HTR-8/SVneo (cell line): ENCODE measurements around the genes SIDT2 and FXYD6.

- RRBS: no CpG with 5 or more reads among the region's 1 CpG
These were observed 3.7 kb downstream of the RBM7 start for GRCh38 chr11:114404204-114404480.

GRCh38 chr11:115717082-115717641 lies 212.9 kb upstream of the CADM1 start:
- RRBS: 47% methylated on average over 3 of the region's 11 CpGs

- RRBS: no CpG with 5 or more reads among the region's 7 CpGs
These were observed 597.0 kb downstream of the BUD13 start for GRCh38 chr11:116175747-116176322.

DNA sequence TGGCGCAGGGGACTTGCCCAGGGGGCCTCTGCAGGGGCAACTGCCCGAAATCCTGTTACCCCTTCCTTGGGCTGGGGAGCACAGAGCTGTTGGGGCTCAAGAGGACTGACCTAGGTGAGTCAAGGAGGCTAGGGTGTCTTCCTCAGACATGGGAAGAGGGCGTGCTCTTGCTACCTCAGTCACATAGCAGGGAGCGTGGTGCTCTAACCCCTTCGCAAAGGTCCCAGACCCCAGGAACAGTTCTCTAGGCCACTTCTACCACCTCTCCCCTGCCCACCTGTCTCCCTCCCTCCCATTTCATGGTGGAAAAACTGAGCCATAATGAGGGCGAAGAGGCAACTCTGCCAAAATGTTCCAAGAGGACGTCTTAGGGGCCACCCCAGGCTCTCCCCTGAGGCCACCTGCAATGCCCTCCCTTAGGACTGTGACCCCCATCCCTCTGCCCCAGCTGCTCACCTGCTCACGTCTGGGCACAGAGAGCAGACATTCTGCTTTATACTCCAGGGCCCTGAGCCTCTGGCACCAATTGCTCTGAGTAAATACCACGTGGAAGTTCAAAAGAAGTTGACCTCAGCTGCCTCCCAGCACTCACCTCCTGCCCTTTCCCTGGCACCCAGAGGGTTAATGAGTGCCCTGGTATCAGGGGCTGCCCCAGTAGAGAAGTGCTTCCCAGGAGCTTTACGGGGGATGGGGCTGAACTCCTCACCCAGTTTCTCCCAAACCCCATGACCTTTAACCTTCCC lies 416 bp upstream of the APOA5 start:
- RRBS: no CpG with 5 or more reads among the region's 10 CpGs

DNA sequence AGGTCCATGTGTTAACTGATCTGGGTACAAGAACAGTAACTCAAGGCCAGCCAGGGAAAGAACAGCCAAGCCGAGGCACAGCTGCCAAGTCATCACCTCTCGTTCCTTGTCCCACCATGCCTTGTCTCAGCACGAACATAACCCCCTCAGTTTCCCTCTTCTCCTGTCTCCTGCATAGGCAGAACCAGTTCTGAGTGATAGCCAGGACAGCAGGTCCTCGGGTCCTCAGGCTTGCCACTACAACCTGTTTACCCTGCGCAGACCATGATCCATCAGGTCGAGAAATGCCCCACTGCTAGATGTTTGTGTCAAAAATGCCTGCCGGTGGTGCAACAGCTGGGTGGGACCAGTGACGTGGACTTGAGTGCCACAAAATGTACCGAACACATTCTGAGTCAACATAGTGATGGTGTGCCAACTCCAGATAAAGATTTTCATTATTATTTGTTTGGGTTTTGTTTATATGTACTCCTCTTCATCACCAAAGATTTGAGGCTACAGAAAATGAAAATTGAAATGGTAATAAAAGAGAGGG lies 14.3 kb downstream of the APOA4 start:
- RRBS: no CpG with 5 or more reads among the region's 9 CpGs

DNA sequence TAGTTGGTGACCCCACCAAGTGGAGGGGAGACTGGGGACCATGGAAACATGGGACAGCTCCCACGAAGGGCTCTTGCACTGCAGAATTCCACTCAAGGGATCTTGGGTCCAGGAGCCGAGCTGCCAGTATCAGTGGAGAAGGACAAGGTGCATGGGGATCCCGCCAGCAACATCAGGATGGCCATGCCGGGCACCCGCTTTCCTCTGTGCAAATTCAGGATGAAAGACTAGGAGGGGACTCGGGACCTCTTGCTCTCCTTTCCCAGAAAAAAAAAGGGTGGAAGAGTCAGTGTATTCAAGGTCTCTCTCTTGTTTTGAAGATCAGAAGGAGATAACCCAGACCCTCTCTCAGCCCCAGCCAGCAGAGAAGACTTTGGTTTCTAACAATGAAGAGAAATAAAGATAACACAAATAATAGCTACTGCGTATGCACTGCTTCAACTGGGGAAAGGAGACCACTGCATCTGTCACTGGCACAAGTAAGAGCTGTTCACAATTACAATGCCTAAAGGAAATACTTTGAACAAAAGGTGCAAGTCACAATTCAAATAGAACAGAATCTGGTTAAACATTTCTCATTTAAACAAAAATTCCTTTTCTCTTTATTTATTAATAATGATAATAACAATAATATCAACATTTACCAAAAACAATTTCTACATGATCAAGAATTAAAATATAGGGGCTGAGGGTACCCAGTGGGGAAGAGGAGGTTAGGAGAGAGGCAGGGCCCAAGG lies 6.5 kb upstream of the APOA1 start:
- RRBS: no CpG with 5 or more reads among the region's 7 CpGs

DNA sequence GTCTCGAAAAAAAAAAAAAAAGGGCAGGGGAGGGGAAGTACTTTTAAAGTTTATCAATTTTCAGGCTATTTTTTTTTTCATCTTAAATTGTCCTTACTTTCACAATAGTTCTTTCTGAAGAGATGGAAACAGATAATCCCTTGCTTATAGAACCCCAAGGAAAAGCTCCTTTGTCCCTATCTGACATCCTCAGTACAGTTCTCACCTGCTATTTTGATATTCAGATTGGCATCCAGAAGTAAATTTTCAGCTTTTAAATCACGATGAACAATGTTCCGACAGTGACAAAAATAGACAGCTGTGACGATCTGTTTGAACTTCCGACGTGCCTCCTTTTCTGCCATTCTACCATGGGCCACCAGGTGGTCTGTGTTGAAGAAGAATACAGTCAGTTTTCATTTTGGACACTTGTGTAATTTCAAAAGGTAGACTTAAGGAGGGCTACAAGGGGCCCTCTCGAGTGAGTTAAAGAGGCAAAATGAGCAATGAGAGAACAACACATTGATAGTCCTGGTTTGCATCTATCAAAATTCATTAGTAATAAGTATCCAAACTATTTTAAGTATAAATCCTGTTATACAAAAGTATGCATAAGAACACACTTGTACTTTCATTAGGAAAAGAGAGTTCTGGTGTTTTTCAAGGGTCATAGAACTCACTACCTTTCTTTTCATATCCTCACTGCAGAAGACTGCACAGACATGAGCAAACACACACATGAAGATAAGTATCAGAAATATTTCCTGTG lies 89.8 kb upstream of the APOA1 start:
- RRBS: no CpG with 5 or more reads among the region's 7 CpGs

DNA sequence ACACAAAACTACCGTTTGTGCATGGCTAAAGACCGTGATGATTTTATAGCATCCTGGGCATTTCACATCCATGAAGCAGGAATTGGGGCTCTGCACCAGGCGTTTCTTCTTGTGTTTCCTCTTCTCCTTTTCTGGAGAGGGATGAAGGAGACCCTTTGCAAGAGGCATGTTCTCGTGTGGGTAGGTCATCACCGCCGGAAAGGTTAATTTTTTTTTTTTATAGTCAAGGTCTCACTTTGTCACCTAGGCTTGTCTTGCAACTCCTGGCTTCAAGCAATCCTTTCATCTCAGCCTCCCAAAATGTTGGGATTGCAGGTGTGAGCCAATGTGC lies 62.4 kb downstream of the SIK3 start:
- RRBS: no CpG with 5 or more reads among the region's 6 CpGs

- RRBS: no CpG with 5 or more reads among the region's 4 CpGs
These were observed 20.9 kb downstream of the SIK3 start for GRCh38 chr11:117076893-117078189.

DNA sequence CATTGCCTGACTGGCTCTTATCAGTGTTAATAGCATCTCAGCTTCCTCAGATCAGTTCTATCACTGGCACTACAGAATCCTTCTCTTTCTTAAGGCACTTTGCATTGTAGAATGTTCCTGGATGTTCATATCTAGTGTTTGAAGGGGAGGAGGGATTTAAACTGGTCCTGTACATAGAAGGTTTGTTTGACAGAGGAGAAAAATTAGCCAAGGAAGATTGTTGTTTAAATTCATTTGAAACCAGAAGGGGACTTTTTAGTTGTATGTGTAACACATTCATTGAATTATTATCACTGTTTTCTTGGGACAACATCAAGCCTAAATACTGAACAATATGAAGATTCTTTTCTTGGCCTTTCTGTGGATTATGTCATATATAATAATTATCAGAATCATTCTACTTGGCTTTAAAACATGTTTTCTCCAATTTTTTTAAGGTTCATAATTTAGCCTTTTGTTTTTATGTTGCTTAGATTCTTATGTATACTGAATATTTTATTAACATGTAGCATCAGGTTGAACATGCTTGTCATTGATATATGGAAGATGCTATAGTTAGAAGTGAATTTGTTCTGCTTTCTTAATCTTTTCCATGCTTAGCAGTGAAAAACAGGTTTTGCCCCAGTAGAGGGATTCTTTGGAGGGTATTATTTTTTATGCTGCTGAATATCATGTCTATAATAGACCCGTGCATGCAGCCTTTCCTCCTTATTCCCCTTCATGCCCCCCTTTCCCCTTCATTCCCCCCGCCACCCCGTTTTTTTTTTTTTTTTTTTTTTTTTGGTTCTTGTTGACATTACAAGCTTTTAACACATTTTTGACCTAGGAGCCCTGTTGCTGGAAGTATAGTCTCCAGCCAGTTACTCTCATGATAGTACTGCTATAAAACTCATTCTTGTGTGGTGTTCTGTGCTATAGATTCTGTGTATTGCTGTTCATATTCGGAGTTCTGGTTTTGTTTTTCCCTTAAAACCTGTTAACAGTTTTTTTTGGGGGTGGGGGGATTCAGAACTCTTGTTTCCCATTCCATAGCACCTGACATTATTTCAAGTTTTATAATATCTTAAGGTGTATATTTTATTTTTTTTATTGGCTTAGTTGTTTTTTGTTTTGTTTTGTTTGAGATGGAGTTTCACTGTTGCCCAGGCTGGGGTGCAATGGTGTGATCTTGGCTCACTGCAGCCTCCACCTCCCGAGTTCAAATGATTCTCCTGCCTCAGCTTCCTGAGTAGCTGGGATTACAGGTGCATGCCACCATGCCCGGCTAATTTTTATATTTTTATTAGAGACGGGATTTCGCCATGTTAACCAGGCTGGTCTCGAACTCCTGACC lies 10.4 kb upstream of the SIDT2 start:
- RRBS: no CpG with 5 or more reads among the region's 9 CpGs

GRCh38 chr11:117178137-117179056 lies at the start of gene SIDT2:
TSS of gene SIDT2 (plus strand) at chr11:117178743.
- RRBS: 20% methylated on average over 10 of the region's 52 CpGs

GRCh38 chr11:117185585-117186386 lies 7.2 kb downstream of the SIDT2 start:
- RRBS: no CpG with 5 or more reads among the region's 8 CpGs

DNA sequence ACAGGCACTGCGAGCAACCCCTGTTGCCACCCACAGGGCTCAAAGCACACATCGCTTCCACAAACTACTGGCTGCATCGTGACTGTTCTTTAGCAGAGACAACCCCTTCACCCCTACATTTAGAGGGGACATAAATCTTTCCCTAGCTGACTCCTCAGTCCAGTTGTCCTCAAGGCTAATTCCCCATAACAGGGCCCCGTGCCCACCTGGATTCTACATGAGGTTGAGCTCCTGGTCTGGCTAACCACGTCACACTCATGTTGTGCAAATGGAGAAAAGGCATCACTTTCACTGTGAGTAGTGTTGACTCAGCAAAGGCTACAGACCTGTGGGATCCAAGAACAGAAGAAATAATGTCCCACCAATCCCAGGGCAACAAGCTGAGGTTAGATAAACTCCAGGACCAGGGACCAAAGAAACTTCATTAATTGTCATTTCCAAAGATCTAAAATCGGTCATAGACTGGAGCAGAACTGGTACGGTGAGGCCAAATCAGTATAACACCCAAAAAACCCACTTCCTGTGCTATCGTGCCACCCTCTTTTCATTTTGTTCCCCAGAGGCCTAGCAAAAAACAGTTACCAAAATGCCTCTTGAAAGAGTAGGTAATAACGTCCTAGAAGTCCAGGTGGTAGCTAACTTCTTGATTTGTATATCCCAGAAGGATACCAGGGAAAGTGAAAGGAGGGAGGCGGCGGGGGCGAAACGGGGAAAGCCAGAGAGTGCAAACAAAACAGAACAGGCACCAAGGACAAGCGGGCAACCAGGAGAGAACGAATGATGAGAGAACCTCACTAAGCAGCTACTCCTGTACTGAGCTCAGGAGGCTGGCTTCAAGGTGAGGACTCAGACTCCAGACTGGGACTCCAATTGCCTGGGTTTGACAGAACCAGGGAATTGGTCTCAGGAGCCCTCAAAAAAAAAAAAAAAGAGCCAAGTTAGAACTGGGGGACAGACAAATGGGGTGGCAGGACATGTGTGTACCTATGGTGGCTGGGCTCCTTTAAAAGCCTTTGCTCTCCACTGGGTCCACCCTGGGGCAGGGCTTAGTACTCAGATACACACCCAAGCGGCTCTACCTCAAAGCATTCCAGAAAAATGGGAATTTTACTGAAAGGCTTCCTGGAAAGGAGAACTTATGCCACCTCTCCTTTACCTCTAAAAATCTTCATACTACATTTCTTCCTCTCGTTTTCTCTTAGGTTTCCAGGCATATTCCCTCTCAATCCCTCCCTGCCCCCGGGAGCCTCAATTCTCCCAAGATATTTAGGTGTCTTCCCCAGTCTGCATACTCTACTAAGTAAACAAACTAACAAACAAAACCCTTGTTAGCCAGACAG lies 1.3 kb downstream of the PCSK7 start:
- RRBS: no CpG with 5 or more reads among the region's 18 CpGs

DNA sequence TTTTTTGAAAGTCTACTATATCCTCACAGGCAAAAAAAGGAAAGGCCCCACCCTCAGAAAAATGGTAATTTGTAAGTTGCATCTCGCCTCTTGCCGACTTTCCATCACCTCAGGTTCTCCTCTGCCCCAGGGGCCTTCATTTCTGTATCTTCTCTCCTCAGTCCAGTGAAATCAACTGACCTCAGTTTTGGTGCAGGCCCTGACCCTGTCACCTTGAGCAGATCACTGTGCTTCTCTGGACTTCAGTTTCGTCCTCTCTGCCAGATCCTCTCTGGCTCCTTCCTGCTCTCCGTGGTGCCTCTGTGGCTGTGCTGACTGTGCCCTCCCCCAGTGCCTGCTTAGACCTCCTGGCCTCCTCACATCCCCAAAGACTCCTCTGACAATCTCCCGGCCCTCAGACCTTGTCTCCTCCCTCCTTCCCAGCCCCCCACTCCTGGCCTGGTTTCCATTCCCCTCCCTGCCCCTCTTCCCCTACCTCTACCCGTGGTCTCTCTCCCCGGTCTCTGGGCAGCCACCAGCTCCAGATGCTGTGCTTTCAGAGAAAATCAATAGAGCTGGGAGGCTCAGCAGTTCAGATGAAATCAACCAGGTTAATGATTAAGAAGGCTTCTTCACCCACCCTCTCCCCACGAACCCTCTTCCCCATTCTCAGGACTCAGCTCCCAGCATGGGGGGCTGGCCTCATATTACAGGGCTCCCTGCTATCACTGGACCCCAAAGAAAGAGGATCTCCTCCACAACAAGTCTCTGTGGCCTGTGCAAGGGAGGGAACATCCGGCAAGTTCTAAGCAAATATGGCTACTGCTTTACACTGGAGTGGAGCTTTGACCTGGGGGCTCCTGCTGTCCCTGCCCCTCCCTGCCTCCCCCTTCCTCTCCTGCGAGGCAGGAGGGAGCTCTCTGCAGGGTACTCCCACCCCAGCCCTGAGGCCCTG lies 16.6 kb downstream of the BACE1 start:
- RRBS: 72% methylated on average over 3 of the region's 10 CpGs

DNA sequence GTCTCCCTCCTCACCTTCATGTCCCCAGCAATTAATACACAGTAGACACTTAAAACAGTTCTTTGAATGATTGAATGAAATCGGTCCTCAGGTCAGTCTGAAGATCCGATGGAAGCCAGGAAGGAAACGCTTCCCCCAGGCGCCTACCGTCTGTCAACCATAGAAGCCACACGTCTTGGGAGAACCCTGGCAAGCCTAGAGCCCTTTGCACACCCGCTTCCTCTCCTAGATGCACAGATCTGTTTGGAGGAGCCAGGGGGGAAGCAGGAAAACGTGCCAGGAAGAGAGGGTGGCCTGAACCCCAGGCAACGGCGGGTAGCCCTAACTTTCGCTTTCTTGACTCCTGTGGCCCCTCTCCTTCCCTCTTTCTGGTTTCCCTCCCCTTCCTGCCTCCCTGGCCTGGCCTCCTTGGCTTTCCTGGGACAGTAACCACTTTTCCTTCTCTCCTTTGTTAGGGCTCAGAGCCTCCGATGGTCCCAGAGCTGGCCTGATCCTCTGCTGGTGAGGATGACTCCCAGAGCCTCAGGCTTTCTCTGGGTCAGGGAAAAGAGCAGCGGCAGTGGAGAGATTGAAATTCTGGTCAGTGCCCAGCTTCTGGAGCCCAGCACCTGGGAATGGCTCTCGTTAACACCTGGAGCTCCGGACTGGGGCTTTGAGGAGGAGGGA lies 2.1 kb downstream of the FXYD6 start:
- RRBS: no CpG with 5 or more reads among the region's 15 CpGs

DNA sequence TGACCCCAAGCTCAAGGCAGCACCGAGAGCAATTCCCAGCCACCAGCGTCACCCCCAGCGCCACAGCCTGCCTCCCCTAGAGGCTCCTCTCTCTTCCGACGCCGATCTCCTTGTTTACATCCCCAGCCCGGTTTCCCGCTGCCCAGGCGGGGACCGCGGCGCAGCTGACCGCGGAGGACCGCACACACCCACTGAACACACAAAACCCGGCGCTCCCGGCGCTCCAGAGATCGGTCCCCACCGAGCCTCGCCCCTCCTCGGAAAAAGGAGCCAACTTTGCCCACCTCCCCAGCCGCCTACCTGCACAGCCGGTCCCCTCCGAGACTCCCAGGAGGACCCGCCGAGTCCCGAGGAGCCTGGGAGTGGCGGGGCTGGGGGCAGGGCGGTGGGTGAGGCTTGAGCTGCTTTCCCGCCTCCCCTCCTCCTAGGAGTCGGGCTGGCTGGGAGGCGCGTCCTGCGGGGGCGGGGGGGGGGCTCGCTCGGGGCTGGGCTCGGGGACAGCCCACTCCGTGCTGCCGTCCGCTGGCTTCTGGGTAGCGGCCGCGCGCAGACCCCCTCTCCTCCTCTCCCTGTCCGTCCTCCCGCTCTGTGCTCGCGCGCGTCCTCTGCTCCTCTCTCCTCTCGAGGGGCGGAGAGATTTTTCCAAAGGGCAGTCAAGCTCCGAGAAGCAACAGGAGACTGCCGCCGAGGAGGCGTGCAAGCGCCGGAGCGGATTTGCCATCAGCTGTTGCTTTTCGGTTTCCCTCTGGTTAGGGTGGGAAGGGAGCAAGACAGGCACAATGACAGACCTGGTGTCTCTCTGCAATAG lies at the start of gene FXYD6:
TSS of gene FXYD6 (minus strand) at position 367 of the 808 bp plus-strand sequence.
- RRBS: 6% methylated on average over 15 of the region's 63 CpGs

DNA sequence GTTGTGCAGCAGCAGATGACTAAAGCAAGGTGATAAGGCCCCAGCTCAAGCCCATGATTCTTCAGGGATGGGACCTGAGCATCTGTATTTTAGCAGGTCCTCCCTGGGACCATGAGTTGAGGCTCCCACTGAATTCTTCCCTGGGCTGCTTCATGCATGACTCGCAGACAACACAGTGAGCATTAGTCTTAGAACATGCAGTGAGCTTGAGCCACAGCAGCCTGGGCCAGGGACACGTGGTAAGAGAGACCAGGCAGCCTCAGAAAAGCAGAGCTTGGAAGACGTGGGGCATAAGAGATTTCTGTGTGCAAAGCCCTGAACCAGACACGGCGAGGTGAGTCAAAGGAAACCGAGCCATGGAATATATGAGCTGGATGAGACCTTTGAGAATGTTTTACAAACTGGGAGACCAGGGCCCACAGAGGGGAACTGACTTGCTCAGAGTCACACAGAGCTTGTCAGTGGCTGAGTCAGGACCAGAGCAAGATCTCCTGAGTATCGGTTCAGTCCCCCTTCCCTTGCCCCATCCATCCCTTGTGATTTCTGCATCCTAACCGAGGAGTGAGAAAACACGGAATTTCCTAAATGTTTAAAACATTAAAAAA lies 8.5 kb upstream of the FXYD6 start:
- RRBS: no CpG with 5 or more reads among the region's 9 CpGs

DNA sequence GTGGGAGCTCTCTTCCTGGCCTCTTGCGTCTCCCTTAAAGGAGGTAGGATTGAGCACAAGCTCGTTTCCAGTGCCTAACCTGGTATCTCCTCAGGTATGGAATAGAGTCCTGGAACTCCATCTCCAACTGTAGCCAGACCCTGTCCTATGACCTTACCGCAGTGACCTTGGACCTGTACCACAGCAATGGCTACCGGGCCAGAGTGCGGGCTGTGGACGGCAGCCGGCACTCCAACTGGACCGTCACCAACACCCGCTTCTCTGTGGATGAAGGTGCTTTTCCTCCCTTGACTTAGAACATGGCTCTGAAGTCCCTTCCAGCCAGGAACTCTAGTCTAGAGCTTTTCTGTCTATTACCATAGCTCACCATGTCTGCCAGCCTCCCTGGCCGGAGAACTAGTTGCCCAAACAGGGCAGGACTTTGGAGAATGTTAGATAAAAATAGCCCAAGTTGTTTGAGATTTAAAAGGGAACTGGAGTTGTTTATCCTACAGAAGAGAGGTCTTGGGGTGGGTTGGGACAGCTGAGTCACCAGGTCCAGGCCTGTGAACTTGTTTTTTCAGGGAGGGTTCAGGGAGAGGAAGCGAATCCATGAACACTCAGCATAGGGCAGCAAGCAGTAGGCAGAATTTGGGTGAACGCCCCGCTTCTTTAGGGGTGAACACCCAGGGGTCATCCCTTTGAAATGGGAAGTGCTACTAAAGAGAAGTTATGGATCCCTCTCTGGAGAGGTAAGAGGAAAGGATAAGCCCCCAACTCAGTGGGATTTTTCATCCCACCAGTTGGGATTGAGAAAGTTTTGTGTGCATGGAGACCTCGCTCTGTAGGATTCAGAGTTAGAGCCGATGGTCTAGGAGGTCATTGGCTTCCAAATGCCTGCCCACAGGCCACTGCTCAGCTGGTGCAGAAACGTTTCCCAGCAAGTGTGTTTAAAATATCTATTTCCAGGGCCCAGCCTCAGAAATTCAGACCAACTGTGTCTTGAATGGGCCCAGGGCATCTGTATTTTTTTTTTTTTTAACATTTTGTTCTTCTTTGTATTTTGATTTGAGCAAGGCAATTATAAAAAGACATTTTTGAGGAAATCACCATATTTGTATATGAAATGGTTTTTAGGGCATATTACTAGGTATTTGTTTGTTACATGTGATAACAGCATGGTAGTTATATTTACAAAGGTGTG lies 3.5 kb downstream of the IL10RA start:
- RRBS: no CpG with 5 or more reads among the region's 16 CpGs

DNA sequence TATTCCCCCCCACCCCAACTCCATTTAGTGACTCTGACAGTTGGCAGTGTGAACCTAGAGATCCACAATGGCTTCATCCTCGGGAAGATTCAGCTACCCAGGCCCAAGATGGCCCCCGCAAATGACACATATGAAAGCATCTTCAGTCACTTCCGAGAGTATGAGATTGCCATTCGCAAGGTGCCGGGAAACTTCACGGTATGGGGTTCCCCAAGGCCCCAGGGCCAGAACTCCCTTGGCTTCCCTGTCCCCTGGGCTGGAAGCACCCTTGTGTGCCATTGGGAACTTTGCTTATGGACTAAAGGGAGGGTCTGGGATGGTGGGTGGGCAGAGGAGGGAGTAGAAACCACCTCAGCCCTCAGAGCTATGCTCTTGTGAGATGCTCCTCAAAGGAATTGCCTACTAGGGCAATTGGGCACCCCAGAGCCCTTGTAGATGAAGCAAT lies 7.0 kb downstream of the IL10RA start:
- RRBS: no CpG with 5 or more reads among the region's 6 CpGs

DNA sequence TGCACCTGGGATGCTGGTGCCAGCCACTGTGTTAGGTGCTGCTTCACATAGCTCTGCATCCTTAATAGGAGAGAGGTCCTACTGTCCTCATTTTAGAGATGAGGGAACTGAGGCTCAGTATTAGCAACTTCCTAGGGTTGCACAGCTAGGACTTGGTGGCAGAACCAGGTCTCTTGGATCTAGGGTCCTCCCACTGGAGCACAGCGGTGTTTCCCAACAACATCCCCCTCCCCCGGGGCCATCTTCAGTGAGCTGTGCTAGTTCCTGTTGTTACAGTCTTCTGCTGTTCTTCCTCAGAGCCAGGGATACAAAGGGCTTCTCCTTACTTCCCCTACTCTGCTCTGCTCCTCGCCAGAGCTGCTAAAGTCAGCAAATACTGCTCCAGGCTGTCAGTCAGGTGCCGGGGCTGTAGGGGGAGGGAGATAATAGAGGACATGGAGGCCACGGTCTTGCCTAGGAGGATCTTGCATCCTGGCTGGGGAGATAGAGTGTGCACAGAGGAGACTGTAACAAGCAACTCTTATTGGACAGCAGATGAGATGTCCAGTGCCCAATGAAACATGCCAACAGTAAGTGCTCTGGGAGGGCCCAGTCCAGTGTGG lies 8.1 kb downstream of the IL10RA start:
- RRBS: no CpG with 5 or more reads among the region's 5 CpGs